Measurements from ENCODE around the genes LRTM1, APPL1, PDHB and KCTD6.

DNA sequence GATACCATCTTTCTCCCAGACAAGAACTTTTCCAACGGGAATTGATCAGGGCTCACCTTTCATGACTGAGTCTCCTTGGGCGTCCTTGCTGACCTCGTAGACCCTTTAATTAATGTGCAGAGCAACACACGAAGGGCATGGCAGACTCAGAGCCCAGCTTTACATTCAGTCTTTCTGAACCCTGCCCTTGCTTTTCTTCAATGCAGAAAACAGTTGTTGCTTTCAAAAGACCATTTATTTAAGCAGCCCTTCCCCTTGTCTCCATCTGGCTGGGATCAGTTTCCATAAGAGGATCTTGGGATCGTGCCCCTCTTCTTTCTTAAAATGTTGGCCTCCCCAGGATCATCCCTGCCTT is at the start of gene LRTM1:
Gene LRTM1 (minus strand): TSS at position 211 of the 355 bp plus-strand sequence.
- CAGE, long polyA plus RNA, result no peak
- RRBS, result no CpG with 5 or more reads among the region's 5 CpGs

- CAGE, long polyA plus RNA, result no peak
- RRBS, result no CpG with 5 or more reads among the region's 7 CpGs
Measured at GRCh38 chr3:55445482-55445925, 41.6 kb downstream of the WNT5A start.

DNA sequence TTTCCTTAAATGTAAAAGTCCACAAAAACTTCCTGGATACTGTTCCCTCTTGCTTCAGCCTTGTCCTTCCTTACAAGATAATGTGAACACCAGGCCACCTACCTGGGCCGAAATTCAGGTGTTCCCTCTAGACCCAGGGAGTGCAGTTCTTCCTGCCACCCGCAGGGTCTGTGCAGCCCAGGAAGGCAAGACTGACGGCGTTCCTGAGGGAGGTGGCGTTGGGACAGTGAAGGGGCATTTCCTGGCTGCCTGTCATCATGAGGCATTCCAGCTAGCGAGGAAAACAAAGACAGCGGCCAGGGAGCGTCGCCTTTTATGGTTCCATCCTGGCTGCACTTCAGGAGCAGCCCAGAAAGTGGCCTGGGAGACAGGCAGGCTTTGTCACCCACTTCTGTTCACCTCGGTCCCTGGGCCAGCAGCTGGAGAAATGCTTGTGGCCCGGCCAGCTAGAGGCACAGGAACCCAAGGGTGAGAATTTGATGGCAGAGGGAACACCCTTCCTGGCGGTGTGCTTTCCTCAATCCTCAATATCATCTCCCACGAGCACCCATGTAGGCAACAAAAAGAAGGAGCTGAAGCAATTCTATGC is 84.9 kb upstream of the WNT5A start:
- CAGE, long polyA plus RNA, result no peak
- RRBS, result no CpG with 5 or more reads among the region's 13 CpGs

DNA sequence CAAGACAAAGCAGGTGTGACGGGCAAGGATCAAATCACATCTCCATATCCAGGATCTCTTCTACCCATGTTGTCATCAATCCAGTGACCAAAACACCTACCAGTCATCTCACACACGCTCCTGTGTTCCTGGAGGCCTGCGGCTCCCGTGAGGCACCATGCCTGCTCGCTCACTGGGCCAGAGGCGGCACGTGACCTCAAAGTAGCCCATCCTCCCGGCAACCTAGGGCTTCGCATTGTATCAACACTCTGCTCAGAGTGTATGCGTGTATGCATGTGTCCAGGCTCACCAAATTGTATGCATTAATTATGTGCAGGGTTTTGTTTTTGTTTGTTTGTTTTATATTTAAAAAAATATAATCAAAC is 59.3 kb downstream of the ERC2 start:
- CAGE, long polyA plus RNA, result no peak
- RRBS, result no CpG with 5 or more reads among the region's 10 CpGs

DNA sequence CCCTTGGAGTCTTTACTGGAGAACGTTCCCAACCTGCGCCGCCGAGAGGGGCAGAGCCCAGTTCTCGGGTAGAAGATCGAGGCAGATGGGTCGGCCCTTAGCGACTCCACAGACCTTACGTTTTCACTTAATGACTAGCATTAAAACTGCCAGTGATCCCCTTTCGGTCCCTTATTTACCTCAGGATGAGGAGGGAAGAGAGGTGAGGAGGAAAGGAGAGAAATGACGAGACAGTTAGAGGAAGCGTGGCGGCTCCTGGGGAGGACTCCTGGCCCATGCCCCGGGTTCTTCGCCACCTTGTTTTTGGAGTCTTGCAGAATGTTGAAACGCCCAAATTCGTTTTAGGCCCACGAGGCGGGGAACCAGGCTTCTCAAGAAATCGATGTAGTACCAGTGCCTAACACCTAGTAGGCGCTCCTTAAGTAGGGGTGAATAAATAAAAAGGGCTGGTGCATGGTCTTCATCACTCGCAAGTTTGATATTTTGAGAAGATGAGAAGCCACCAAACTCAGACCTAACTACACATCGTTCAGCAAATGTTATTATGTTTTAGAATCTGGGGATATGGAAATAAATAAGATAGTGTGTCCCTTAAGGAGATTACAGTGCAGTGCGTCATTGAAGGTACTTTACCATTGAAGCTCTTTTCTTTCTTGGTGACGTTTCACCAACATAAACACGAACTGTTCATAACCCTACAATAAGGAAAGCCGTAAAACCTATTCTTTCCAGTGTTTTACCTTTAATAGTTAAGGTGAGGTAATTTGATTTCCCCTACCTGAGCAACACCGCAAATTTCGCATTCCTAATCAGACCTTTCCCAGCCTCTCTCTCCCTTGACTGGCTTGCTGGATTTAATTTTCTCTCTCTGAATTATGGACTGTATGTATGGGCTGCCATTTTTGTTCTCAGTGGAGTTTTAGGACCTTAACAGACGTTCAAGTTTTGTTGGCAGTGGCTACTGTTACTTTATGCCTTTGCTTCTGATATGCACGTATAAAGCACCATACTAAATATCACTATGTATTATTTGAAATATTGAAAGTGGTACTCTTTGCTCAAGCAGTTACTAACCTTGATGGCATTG is 702 bp downstream of the CCDC66 start:
- CAGE, long polyA plus RNA, result no peak
- RRBS, result no CpG with 5 or more reads among the region's 31 CpGs

DNA sequence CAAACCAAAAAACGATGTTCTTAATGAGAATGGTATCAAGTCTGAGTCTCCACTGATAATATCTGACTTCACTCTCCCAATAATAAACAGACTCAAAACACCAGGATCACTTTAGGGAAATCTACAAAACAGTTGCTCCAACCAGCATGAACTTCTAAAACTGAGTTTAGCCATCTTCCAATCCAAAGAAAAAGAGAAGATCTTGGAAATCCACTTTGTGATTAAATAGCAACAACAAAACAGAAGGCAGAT is 113.8 kb upstream of the ARHGEF3 start:
- CAGE, long polyA plus RNA, result no peak
- RRBS, result no CpG with 5 or more reads among the region's 1 CpG

- CAGE, long polyA plus RNA, result no peak
- RRBS, result no CpG with 5 or more reads among the region's 13 CpGs
Measured at GRCh38 chr3:56974396-56975180, 85.9 kb upstream of the SPATA12 start.

- CAGE, long polyA plus RNA, result no peak
- RRBS, result under 1% methylated on average over 34 of the region's 105 CpGs
Measured at GRCh38 chr3:57227463-57228268, at the start of gene APPL1. Gene APPL1 (plus strand): TSS chr3:57227729.

DNA sequence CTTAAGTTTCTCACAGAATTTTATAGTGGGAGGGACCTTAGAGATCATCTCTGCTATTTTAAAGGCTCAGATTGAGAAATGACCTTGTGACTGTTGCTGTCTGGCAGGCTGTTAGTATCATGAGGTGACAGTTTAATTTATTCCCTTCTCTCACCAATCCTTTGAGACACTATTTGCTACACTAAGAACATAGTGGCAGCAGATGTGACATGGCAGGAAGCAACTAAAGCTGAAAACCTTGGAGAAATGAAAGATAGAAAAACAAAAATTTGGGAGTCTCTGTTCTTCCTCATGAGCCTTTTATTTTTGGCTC is 24.9 kb downstream of the APPL1 start:
- CAGE, long polyA plus RNA, result no peak

- CAGE, long polyA plus RNA, result no peak
- RRBS, result no CpG with 5 or more reads among the region's 3 CpGs
Measured at GRCh38 chr3:57260579-57260853, 32.0 kb downstream of the ASB14 start.

DNA sequence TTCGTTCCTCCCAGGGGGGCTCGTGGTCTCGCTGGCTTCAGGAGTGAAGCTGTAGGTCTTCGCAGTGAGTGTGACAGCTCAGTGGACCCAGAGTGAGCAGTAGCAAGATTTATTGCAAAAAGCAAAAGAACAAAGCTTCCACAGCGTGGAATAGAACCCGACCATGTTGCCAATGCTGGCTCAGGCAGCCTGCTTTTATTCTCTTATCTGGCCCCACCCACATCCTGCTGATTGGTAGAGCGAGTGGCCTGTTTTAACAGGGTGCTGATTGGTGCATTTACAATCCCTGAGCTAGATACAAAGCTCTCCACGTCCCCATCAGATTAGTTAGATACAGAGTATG is 95.7 kb downstream of the DNAH12 start:
- CAGE, long polyA plus RNA, result no peak
- RRBS, result no CpG with 5 or more reads among the region's 8 CpGs

DNA sequence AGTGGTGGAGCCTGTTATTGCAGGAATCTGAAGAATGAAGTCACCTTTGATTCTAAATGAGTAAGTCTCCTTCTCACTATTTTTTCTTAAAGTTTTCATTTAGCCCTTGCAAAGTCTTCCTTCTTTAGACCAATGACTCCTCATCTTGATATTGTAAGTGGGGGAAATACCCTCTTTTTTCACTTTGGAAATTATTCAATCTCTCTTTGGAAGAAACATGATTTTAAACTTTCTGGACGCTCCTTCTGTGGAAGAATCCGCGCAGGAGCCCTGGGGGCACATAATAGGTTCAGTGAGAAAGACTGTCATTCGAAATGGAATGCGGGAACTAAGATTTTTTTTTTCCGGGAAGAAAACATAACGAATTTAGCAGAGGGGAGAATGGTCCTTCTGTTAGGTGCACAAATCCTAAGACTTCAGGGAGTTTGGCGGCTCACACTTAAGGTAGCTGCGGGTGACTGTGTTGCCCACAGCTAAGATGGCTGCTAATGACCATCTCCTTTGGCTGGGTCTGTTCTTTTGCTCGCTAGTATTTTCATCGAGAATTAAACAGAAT is 605 bp upstream of the SLMAP start:
- CAGE, long polyA plus RNA, result no peak
- RRBS, result no CpG with 5 or more reads among the region's 11 CpGs

- CAGE, long polyA plus RNA, result no peak
- RRBS, result no CpG with 5 or more reads among the region's 7 CpGs
Measured at GRCh38 chr3:57857396-57858240, 101.5 kb downstream of the SLMAP start.

DNA sequence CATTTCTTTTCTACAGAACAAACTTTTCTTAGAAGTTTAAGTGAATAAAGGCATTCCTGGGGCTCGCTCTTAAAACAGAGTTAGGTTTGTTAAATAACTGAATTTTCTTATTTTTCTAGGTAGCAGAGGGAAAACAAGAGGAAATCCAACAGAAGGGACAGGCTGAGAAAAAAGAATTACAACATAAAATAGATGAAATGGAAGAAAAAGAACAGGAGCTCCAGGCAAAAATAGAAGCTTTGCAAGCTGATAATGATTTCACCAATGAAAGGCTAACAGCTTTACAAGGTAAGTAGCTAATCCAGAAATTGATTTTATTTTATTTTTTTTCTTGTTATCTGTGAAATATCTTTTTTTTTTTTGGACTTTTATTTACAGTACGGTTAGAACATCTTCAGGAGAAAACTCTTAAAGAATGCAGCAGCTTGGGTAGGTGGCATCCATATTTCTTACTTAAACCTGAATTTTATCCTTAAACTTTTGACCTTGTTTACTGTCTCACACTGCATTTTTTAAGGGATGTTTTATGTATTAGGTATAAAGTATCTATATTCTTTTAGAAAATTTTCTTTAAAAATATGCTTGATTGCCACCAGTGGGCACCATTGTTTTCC is 108.4 kb downstream of the SLMAP start:
- CAGE, long polyA plus RNA, result no peak
- RRBS, result no CpG with 5 or more reads among the region's 2 CpGs

DNA sequence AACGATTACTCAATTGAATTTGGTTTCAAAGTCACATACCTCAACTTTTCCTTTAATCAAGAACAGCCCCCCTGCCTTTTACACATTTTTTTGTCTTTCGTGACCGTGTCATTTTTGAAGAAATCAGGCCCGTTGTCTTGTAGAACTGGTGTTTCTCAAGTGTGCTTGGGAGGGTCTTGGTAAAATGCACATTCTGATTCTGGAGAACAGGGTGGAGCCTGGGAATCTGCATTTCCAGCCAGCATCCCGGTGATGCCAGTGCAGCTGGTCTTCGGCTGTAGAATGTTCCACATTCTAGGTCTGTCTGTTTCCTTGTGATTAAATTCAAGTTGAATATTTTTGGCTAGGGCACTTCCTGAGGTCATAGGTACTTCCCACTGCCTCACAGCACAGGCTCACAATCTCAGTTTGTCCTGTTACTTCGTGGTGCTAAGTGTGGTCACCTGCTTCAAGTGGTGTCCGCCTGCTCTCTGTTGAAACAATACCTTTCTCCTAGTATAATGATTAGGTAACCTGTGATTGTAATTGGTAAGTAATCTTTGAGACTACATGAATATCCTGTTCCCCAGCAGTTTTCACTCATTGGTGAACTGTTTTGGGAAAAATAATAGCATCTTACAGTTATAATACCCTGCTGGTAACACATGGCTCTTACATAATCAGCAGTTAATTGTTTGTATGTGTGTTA is 40.1 kb downstream of the FLNB start:
- CAGE, long polyA plus RNA, result no peak
- RRBS, result no CpG with 5 or more reads among the region's 8 CpGs

DNA sequence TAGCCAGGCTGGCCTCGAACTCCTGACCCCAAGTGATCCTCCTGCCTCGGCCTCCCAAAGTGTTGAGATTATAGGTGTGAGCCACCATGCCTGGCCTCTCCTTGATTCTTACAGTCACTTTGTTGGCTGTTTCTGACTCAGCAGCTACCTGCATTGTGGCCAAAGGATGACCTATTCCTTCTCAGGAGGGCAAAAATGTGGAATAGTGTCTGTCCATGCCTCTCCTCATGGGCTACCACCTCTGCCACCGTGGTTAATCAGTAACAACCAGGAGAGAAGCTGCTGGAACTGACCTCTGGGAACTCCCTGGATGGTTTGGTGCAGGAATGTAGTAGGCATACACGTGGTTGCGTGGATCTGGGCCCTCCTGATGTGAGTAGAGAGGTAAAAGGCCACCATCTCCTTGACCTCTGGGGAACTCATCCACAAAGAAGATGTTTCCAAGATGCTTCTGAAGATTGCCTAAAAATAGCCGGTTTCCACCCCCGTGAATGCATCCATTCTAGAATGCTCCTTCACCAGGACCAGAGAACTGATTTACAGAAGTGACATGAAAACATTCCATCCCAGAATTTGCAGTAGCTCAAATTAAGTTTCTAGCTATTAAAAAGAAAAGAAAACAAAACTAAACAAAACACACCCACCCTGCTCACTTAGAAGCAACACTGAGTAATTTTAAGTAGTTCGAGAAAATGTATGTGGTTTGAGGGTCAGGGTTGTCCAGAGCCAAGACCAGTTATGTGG is 63.4 kb downstream of the FLNB start:
- CAGE, long polyA plus RNA, result no peak
- RRBS, result no CpG with 5 or more reads among the region's 8 CpGs

- CAGE, long polyA plus RNA, result no peak
- RRBS, result no CpG with 5 or more reads among the region's 9 CpGs
Measured at GRCh38 chr3:58422543-58423110, 11.0 kb downstream of the PDHB start.

DNA sequence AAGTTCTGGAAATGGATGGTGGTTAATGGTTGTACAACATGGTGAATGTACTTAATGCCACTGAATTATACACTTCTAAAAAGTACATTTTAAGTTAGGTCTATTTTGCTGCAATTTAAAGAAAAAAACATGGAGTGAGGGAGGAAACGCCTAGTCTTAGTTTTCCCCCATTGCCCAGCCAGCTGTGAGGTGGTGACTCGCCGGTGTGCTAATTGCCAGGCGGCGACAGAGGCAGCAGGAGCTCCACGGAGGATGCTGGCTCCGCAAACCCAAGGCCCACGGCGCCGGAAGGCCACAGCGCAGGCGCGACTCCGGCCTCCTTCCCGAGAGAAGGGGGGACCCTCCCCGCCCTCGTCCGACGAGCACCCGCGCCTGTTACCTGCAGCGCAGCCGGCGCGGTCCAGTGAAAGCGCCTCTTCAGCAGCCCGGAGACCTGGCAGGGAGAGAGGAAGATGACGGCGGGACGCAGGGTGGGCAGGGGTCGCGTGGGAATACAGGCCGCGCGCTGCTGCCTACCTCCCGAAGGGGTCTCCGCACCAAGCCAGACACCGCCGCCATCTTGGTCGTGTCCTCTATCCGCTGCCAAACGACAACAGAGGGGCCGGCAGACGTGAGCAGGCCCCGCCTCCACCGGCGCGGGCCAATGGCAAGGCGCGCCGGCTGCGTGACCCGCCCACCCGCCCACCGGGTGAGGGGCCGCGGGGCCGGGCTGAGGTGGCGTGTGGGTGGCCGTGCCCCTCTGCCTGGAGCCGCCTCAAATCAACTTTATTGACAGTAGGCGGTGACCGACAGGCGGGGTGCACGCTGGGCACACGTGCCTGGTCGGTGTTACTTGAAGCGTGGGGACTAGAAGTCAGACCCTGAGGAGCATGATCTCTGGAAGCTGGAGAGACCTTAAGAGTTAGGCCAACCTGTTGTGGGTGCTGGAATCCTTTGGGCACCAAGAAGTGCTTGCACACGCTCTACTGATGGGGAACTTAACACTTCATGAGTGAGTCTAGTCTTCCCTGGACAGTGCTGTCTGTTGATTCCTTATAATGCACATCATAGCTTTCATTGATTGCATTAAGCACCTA is at the start of gene PDHB:
Gene PDHB (minus strand): TSS at position 581 of the 1,076 bp plus-strand sequence.
- CAGE, long polyA plus RNA, result start-site peak on the plus strand centred at position 336 of the sequence, 26 bp wide, 33 and 19 reads in 2 replicates; start-site peak on the minus strand centred at position 573 of the sequence, 24 bp wide, 449 and 365 reads in 2 replicates
- RRBS, result 2% methylated on average over 19 of the region's 69 CpGs

- CAGE, long polyA plus RNA, result no peak
- RRBS, result 1% methylated on average over 58 of the region's 128 CpGs
Measured at GRCh38 chr3:58491460-58492538, at the start of gene KCTD6. Gene KCTD6 (plus strand): TSS chr3:58492096.

DNA sequence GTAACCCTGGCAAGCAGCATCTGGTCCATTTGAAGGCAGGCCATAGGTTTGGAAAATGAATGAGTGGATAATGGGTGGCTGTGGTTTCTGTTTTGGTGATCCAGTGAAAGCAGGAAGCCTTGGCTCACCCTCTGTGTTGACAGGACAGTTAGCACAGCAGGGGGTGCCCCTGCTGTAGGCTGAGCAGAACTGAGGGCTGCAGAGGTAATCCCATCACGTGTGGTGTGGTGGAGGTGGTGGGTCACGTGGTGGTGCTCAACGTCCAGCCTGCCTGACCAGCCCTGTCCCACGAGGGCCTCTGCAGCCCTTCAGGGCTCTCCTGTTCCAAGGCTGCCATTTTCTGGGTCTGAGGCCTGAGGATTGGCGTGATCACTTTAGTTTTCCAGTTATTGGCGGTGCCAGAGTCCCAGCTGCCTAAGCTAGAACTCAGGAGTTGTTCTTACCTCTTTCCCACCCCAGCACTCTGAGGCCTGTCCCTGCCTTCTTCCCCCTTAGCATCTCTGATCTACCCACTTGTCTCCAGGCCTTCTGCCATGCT is 15.9 kb downstream of the ACOX2 start:
- CAGE, long polyA plus RNA, result no peak
- RRBS, result no CpG with 5 or more reads among the region's 6 CpGs

Data from osteoblast (primary cell).